ENCODE measurements around a stretch of chr14.

GRCh38 chr14:21192490-21193048, 36.7 kb upstream of the OR5AU1 start:
- PRO-cap, result no peak
CAGE:
- cytosol, long polyA plus RNA, result no peak
- long polyA plus RNA, result no peak
- nucleus, long polyA plus RNA, result no peak

DNA sequence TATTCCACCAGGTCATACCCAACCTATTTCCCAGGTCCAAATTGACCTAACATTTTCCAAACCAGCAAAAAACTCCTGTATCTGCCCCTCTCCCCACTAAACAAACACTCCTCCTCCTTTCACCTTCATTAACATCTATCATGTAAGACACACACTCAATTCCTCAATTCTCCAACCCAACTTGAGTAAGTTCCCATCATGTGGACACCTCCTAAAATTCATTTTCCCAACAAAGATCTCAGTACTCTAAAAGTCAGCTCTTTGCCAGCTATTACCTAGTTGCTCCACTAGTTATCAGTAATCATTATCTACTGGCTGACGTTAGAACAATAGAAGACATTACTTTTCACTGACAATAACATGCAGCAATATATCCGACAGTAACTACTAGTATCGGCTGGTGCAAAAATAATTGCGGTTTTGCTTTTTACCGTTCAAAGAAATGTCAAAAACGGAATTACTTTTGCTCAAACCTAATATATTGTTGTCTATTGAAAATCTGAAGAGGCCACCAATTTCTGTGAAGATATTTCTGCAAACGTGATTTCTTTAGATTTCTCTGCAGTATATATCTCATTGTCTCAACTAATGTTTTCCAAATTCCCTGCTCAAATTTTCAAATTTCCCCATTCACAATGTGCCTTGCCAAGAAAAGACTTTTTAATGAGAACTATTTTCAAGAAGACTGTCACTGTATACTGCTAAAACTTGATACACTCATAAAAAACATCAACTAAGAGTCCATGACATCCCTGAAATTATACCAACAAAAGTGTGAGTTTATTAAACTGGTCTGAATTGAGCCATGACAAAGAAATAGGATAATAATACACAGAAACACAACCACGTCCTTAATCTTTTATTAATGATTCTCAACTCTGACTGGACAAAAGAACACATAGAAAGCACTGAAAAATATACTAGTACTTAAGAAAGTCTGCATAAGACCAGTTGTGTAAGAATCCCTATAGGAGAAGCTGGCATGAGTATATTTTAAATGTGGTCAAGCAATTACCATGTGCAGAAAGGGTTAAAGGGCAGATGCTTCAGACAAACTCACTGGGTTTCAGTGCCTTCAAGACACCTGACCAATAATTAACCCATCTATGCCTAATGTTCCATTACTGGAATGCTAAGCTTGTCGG, 41.8 kb downstream of the HNRNPC start:
- PRO-cap, result no peak
CAGE:
- cytosol, long polyA plus RNA, result no peak
- long polyA plus RNA, result no peak
- nucleus, long polyA plus RNA, result no peak

GRCh38 chr14:21234961-21235481, 34.2 kb downstream of the HNRNPC start:
- PRO-cap, result no peak
CAGE:
- cytosol, long polyA plus RNA, result no peak
- long polyA plus RNA, result no peak
- nucleus, long polyA plus RNA, result no peak

GRCh38 chr14:21260199-21260786, 8.9 kb downstream of the HNRNPC start:
- PRO-cap, result no peak
CAGE:
- cytosol, long polyA plus RNA, result no peak
- long polyA plus RNA, result no peak
- nucleus, long polyA plus RNA, result no peak

DNA sequence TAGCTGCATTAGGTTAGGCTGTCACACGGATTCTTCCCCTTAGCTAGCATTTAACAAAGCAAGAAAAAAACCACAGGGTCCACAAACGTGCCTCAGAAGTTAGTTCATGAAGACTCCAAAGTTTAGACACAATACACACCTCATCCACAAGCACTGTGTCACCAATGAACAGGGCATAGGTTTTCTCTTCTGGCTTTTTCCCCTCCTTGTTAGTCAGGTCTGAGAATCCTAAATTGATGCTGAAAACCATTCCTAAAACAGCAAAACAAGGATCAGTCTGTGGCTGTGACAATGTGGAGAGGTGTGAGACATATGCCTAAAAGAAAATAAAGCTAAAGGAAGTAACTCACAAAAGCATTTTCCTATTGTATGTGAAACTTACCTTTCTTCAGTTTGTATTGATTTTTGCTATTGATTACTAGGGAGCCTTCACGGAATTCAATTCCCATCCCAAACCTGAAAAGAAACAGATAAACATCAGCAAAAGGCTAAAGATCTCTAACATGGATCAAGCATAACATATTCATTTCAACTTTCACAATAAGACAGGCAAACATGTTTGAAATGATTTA, 19.0 kb downstream of the SUPT16H start:
- PRO-cap, result no peak
CAGE:
- cytosol, long polyA plus RNA, result no peak
- long polyA plus RNA, result no peak
- nucleus, long polyA plus RNA, result no peak

- PRO-cap, result no peak
CAGE:
- cytosol, long polyA plus RNA, result no peak
- long polyA plus RNA, result no peak
- nucleus, long polyA plus RNA, result no peak
Observed at GRCh38 chr14:21391961-21392528, 8.2 kb upstream of the SUPT16H start.

DNA sequence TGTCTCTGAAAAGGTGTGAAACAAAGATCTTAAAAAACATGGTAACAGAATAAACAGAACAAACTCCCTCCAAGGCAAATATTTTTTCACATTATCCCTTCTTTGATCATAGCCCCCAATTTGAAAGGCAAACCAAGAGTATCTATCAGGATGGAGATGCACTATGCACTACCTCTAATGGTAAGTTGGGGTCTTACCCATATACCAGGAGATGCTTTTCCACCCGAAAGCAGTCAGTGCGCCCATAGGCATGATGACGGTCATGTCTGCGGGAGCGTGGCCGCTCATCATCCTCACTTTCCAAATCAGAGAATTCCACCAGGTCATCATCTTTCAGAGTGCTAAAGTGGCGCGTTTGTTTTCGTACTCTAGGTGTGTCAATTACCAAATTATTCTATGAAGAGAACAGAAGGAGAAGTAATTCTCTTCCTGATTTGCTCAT, 16.9 kb upstream of the SUPT16H start:
- PRO-cap, result no peak
CAGE:
- cytosol, long polyA plus RNA, result no peak
- long polyA plus RNA, result no peak
- nucleus, long polyA plus RNA, result no peak

DNA sequence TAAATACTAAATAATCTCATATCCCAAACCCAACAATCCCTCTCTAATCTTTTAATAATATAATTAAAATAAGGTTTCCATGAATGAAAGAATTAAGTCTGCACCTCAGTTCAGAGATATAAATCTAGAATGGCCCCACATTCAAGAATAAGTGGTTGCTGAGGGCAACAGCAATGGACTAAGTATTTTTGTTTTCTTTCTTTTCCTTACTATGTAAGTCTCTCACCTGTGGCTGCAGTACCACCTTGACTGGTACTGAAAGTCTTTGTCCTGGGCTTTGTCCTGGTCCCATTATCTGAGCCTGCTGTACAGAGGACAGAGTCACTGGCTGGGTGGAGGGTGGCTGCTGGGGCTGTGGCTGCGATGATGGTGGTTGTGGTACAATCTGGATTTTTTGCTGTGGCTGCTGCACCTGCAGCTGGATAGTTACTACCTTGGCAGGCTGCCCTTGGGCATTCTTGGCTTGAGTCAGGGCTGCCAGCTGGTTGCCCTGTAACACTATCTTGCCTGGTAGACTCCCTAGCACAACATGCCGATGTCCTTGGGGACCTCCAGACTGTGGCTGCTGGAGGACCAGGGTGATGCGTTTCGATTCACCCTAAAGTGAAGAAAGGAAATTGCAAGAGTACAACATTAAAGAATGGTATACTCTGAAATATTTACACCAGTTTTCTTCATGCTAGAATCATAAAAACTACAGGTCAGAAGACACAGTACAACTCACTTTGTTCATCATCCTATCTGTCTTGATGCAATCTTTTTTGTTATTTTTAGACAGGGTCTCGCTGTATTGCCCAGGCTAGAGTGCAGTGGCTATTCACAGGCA, 27.0 kb downstream of the CHD8 start:
- PRO-cap, result no peak
CAGE:
- cytosol, long polyA plus RNA, result no peak
- long polyA plus RNA, result no peak
- nucleus, long polyA plus RNA, result no peak

GRCh38 chr14:21450087-21450640, 5.8 kb downstream of the CHD8 start:
- PRO-cap, result no peak
CAGE:
- cytosol, long polyA plus RNA, result no peak
- long polyA plus RNA, result no peak
- nucleus, long polyA plus RNA, result no peak

DNA sequence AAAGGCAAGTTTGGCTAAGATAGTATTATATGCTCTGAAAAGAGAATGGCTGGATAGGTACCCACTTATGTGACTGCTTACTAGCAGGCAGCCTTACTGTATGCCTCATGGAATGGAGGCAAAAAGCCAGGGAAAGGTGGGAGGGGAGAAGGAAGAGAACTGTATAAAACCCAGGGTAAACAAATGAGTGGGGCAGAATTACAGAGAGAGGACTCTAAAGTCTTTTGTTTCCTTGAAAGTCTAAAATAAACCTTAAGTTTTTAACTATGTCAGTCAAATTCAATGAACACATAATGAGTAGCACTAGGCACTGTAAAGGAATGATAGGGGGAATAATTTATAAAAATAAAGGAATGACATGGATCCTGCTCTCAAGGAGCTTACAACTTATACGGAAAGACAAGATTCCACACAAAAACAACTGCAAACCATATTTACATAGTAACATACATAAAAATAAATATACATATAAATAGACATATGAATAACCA, 3.3 kb upstream of the CHD8 start:
- PRO-cap, result no peak
CAGE:
- cytosol, long polyA plus RNA, result no peak
- long polyA plus RNA, result no peak
- nucleus, long polyA plus RNA, result no peak

GRCh38 chr14:21737071-21737379, 63.4 kb upstream of the OR4E1 start:
- PRO-cap, result no peak
CAGE:
- cytosol, long polyA plus RNA, result no peak
- long polyA plus RNA, result no peak
- nucleus, long polyA plus RNA, result no peak

- PRO-cap, result no peak
CAGE:
- cytosol, long polyA plus RNA, result no peak
- long polyA plus RNA, result no peak
- nucleus, long polyA plus RNA, result no peak
Observed at GRCh38 chr14:21868627-21869026, 195.0 kb upstream of the OR4E1 start.

GRCh38 chr14:21997315-21997847, 323.8 kb upstream of the OR4E1 start:
- PRO-cap, result no peak
CAGE:
- cytosol, long polyA plus RNA, result no peak
- long polyA plus RNA, result no peak
- nucleus, long polyA plus RNA, result no peak

- PRO-cap, result no peak
CAGE:
- cytosol, long polyA plus RNA, result no peak
- long polyA plus RNA, result no peak
- nucleus, long polyA plus RNA, result no peak
Observed at GRCh38 chr14:22070228-22070760, 396.7 kb upstream of the OR4E1 start.

DNA sequence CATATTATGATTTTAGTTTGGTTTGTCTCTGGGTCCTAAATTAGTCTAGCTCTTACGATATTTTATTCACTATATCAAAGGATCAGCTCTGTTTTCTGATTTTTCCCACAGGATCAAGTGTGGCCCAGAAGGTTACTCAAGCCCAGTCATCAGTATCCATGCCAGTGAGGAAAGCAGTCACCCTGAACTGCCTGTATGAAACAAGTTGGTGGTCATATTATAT, 422.5 kb upstream of the OR4E1 start:
- PRO-cap, result no peak
CAGE:
- cytosol, long polyA plus RNA, result no peak
- long polyA plus RNA, result no peak
- nucleus, long polyA plus RNA, result no peak

DNA sequence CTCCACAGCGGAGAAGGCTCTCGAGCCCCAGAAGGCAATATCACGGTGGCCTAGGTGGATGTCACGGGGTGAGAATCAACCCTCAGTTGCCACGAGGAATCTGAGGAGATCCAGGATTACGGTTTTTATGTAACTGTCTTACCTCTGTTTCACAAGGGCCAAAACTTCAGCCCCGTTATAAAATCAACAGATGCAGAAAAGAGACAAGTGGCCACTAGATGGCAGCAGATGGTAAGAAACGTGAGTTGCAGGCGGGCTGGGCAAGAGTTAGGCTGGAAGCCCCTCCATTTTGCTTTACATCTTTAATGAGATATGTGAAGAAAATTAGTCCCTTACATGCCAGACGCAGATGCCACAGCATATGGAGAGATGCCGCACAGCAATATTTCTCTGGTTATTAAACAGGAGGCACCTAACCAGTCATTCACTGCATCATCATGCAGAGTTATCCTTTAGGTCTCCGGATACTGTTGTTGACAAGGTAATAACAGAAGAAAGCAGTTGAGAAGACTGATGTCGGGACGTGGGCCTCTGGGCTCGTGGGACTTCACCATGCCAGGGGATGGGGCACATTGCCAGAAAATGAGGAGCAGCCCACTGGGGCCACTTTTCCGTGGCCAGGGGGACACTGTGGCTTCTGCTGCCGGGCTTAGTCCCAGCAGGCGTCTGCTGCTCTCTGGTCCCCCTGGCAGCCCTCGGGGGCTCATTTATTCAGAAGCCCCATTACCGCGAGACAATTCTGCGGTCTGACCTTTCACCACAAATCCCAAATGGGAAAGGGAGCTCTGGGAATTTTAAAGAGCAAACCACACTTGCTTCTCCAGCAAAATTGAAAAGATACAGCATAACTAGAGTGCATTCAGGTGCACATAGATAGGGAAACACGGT, 201.4 kb downstream of the DAD1 start:
- PRO-cap, result no peak
CAGE:
- cytosol, long polyA plus RNA, result no peak
- long polyA plus RNA, result no peak
- nucleus, long polyA plus RNA, result no peak

DNA sequence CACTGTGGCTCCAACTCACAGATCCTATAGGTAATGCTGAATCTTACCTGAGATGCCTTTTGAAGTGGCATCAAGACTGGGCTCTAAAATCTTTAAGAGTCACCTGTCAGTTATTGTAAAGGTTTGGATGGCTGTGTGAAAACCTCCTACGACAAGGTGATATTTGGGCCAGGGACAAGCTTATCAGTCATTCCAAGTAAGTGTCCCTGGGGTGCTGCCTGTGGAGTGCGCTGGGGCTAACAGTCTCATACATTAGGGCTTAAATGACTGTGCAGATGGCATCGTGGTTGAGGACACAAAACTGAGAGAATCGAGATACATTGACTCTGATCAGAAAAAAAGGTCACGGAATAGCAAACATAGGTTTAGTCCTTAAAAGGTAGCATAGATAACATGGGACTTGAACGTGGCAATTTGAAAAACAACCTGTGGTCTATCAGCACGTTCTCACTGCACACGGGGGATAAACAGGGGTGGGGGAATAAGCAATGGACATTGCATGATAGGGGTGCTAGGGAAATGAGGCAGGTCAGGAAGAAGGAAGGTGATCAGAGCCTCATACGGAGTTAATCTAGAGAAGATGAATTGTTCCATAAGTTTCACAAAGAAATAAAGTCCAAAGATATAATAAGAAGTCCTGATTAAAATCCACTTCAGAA, 100.4 kb downstream of the DAD1 start:
- PRO-cap, result no peak
CAGE:
- cytosol, long polyA plus RNA, result no peak
- long polyA plus RNA, result no peak
- nucleus, long polyA plus RNA, result no peak

- PRO-cap, result no peak
CAGE:
- cytosol, long polyA plus RNA, result no peak
- long polyA plus RNA, result no peak
- nucleus, long polyA plus RNA, result no peak
Observed at GRCh38 chr14:22512194-22512929, 76.7 kb downstream of the DAD1 start.

GRCh38 chr14:22531237-22532057, 57.6 kb downstream of the DAD1 start:
- PRO-cap, result no peak
CAGE:
- cytosol, long polyA plus RNA, result no peak
- long polyA plus RNA, result no peak
- nucleus, long polyA plus RNA, result no peak

GRCh38 chr14:22533160-22533791, 55.7 kb downstream of the DAD1 start:
- PRO-cap, result no peak
CAGE:
- cytosol, long polyA plus RNA, result no peak
- long polyA plus RNA, result no peak
- nucleus, long polyA plus RNA, result no peak